Gastroesophageal sphincter (tissue), 4 donors: ENCODE data around the genes TIMM44 and PIN1.

- PRO-cap = bidirectional peak, plus-strand start at chr19:7917641, minus-strand start at chr19:7917505; unidirectional peak, minus-strand start at chr19:7917936
- RAMPAGE, long total RNA, 4 experiments = no peak in any of the 4 experiments
Measured at GRCh38 chr19:7917400-7918315, 2.5 kb upstream of the SNAPC2 start.

DNA sequence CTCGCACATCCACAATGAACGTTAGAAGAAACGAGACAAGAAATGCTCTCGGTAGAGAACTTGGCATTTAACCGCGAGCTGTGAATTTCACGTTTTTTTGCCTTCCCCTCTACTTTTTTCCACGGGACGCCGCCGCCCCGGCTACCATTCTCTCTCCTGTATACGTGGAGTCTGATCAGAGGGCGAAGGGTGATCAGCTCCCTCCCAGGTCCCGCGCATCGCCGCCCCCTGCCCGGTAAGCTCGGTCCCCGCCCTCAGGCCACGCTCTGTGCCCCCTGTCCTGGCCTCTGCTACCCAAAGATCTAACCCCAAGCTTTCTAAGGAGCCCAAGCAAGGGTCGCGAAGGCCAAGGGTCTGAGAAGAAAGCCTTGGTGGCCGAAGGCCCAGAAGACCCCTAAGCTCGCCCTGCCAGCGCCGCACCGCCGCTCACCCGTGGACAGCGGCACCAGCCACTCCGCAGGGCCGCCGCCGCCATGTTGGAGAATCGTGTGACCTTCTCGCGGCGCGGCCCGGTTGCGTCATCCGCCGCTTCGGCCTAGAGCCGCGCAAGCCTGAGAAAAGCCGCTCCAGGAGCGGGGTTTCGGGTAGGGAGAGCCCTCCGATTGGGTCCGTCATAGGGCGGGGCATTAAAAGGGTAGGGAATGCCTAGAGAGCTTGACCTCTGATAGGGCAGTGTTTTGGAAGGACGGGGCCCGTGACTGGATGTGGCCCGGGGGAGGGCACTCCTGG lies at the start of gene TIMM44:
TIMM44 (minus strand) TSS at position 490 of the 729 bp plus-strand sequence.
- PRO-cap = bidirectional peak, plus-strand start outside the sequence, minus-strand start at position 490 of the sequence
- RAMPAGE, long total RNA, 4 experiments = start-site peak on the minus strand in 4 of 4 experiments, centred at positions 478 to 497 of the sequence, 24 to 292 reads per replicate

DNA sequence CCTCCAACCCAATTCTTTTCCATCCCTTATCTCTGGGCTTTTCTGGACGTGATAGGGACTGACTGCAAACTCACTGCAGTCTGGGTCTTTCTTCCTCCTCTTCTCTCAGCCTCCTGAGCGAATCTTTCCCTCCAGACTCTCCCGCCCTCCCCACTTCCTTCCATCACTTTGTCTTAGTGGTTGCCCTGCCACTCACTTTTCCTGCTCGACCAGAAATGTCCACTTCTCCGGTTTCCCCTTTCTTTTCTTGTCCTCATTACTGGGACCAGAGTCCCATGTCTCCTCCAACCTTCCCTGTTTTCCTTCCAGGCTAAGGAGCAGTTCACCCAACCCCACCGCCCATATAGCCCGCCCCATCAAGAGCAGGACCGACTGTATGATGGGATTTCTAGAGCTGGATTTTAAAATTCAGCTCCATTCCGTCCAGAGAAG lies 22.0 kb upstream of the TIMM44 start:
- PRO-cap = no peak
- RAMPAGE, long total RNA, 4 experiments = no peak in any of the 4 experiments

DNA sequence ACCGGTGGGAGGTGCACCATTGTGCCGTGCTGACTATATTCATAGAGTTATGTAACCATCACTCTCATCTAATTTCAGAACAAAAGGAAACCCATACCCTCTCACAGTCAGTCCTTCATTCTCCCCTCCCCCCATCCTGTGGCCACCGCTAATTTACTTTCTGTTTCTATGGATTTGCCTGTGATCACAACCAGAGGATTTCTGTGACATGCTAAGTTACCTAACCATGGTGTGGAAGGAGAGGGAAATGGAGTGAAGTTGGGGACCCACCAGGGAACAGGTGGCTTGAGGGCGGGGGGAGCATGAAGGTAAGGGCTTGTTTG lies 461 bp upstream of the CCL25 start:
- PRO-cap = no peak
- RAMPAGE, long total RNA, 4 experiments = no peak in any of the 4 experiments

DNA sequence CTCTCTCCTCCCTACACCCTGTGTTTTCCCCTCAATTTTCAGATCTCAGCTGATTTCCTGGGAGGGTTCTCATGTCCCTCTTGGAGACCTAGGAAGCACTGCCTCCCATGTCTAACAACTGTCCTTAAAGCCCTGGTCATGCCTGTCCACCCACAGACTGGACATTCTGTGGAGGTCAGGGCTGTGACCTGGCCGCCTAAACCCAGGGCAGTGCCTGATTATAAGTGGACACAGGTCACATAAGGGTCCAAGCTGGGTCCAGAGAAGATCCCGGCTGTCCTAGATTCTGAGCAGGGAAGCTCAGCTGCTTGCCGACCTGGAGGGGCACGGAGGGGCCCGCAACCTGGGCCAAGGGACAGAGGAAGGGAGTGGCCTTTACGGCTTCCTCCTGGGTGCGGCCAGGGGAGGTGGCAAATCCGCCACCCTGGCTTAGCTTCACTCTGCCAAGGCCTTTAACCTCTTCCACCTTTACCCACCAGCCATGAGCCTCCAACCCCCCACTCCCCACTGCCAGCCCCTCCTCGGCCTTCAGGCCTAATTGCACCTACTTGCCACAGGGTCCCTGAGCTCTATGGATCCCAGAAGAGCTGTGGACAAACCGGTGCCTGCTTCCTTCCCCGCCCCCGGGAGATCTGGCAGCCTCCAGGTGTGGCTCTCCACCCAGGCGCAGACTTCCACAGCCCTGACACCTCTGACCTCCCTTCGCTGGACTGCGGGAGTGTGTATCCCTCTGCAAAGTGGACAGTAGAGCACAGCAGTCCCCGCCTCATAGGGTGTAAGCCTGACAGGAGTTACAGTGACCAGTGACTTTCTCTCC lies 1.8 kb downstream of the CD320 start:
- PRO-cap = no peak
- RAMPAGE, long total RNA, 4 experiments = no peak in any of the 4 experiments

GRCh38 chr19:8494044-8494536 lies 8.3 kb downstream of the PRAM1 start:
- PRO-cap = no peak
- RAMPAGE, long total RNA, 4 experiments = no peak in any of the 4 experiments

GRCh38 chr19:8631271-8631819 lies 912 bp downstream of the NFILZ start:
- PRO-cap = bidirectional peak, plus-strand start at chr19:8631645, minus-strand start at chr19:8631473
- RAMPAGE, long total RNA, 4 experiments = no peak in any of the 4 experiments

DNA sequence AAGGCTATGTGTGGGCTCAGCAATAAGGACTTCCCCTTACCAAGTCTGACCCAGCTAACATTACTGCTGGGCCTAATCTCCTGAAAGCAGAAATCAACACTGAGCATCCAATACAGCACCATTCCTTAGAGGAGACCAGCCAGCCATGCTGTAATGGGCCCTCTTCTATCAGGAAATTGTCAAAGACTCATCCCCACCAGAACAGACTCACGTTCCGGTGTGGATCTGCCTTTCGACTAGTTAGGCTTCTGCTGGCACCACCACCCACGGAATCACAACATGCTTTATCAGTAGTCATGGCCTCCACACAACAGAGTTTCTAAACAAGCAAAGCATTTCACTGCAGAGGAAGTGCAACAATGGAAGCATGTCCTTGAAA lies 12.3 kb downstream of the ZNF266 start:
- PRO-cap = no peak
- RAMPAGE, long total RNA, 4 experiments = no peak in any of the 4 experiments

DNA sequence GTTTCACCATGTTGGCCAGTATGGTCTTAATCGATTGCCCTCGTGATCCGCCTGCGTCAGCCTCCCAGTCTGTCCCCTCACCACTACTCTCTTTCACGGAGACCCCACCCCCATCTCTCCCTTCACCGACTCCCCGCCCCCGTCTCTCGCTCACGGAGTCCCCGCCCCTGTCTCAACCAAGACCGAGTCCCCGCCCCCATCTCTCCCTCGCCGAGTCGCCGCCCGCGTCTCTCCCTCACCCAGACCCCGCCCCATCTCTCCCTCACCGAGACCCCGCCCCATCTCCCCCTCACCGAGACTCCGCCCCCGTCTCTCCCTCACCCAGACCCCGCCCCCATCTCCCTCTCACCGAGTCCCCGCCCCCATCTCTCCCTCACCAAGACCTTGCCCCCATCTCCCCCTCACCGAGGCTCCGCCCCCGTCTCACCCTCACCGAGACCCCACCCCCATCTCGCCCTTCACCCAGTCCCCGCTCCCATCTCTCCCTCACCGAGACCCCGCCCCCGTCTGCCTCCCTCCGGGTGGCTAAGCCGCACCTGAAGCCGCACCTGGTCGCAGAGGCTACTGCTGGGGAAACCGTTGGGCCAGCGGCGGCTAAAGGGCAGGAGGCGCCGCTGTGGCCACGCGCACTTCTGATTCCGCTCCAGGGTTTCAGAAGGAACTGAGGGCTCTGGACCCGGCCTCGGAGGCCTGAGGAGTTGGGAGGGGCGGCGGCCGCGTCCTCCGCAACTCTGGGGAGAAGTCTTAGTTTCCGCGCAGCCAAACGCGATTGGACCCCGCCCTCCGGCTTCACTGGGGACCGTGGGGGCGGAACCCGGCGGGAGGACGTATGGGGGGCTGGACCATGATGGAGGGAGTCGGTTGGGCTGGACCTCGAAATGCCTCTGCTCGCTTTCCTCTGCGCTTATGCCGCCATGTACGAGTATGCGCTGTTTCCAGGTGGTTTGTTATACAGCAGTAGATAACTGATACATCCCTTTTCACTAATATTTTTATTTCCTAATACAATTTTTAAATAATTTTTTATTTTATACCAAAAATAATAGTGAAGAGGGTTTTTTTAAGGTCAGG lies 17.2 kb upstream of the ZNF846 start:
- PRO-cap = bidirectional peak, plus-strand start at position 506 of the sequence, minus-strand start at position 258 of the sequence; bidirectional peak, plus-strand start at position 857 of the sequence, minus-strand start at position 733 of the sequence
- RAMPAGE, long total RNA, 4 experiments = start-site peak on the minus strand in 4 of 4 experiments, centred at positions 735 to 760 of the sequence, 74 to 312 reads per replicate

DNA sequence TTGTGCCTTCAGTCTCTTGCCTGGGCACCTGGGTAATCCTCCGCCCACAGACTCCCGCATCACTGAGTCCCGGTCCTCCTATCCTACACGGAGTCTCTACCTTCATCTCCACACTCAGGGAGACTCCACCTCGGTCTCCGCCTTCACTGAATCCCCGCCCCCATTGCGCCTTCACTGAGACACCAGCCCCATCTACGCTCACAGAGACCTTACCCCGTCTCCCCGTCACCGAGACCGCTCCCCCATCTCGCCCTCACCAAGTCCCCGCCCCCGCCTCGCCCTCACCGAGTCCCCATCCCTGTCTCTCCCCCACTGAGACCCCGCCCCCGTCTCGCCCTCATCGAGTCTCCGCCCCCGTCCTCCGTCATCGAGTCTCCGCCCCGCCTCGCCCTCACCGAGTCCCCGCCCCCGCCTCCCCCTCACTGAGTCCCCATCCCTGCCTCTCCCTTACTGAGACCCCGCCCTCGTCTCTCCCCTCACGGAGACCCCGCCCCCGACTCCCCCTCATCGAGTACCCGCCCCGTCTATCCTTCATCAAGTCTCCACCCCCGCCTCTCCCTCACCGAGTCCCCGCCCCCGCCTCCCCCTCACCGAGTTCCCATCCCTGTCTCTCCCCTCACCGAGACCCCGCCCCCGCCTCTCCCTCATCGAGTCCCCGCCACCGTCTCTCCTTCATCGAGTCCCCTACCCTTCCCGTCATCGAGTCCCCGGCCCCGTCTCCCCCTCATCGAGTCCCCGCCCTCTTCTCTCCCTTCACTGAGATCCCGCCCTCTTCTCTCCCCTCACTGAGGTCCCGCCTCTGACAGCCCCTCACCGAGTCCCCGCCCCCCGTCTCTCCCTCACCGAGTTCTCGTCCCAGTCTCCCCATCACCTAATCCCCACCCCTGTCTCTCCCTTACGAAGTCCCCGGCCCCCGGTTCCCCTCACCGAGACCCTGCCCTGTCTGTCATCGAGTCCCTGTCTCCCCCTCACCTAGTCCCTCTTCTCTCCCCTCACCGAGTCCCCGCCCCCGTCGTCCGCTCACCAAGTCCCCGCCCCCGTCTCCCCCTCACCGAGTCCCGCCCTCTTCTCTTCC lies 23.3 kb upstream of the ZNF846 start:
- PRO-cap = bidirectional peak, plus-strand start at position 62 of the sequence, minus-strand start at position 116 of the sequence; unidirectional peak, minus-strand start at position 165 of the sequence; bidirectional peak, plus-strand start outside the sequence, minus-strand start at position 988 of the sequence
- RAMPAGE, long total RNA, 4 experiments = no peak in any of the 4 experiments

DNA sequence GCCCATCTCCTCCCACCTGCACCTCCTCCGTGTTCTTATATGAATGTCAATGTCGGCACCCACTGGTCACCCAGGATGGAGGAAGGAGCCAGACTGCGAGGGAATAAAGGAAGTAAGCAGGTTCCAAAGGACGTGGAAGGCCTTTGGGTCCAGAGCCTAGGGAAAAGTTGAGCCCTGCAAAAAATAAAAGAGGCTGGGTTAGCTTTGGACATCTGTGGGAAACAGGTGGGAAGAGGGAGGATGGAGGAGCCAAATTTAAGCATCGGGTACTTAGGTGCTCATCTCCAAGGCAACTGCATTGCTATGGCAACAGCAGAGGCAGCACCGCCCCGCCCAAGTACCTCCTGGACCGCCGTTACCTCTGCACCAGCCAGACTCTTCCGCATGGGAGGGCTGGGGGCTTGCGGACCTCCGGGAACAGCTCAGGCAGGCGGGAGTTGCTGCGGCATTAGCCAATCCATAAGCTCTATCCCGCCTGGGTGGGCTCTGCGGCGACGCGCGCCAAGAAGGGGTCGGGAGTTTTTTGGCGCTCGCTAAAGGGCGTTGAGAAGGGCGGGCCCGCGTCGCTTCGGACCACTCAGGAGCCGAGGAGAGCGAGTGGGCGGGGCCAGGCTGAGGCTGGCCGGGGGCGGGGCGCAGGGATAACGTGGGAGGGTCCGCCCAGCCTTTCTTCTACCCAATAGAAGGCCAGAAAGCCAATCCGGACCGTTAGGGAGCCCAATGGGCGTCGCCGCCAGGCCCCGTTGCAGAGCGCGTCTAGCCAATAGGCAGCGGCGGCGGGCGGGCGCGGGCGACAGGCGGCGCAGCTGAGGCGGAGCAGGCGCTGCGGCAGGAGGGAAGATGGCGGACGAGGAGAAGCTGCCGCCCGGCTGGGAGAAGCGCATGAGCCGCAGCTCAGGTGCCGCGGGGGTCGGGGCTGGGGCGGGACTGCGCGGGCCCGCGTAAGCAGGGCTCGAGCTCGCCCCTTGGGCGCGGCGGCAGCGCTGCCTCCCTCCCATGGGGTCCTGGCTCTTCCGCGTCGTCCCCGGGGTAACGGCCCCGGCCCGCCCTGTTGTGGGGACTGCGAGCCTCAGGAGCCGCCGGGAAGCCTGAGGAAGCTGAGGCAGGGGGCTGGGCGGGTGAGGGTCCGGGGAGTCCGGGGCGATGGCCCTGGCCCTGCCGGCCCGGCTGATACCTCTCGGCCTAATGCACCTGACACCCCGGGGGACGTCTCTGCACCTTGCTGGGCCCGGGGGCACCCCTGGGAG lies at the start of gene PIN1:
PIN1 (plus strand) TSS at position 814 of the 1,247 bp plus-strand sequence.
- PRO-cap = unidirectional peak, plus-strand start at position 826 of the sequence
- RAMPAGE, long total RNA, 4 experiments = start-site peak on the plus strand in 4 of 4 experiments, centred at positions 812 to 823 of the sequence, 512 to 2,957 reads per replicate

- PRO-cap = no peak
- RAMPAGE, long total RNA, 4 experiments = no peak in any of the 4 experiments
Measured at GRCh38 chr19:9936901-9937382, 627 bp upstream of the OLFM2 start.

- PRO-cap = no peak
- RAMPAGE, long total RNA, 4 experiments = no peak in any of the 4 experiments
Measured at GRCh38 chr19:9980578-9980921, 29.8 kb downstream of the COL5A3 start.

GRCh38 chr19:10095681-10096690 lies 6.5 kb downstream of the ANGPTL6 start:
- PRO-cap = bidirectional peak, plus-strand start at chr19:10096406, minus-strand start at chr19:10096046
- RAMPAGE, long total RNA, 4 experiments = no peak in any of the 4 experiments

DNA sequence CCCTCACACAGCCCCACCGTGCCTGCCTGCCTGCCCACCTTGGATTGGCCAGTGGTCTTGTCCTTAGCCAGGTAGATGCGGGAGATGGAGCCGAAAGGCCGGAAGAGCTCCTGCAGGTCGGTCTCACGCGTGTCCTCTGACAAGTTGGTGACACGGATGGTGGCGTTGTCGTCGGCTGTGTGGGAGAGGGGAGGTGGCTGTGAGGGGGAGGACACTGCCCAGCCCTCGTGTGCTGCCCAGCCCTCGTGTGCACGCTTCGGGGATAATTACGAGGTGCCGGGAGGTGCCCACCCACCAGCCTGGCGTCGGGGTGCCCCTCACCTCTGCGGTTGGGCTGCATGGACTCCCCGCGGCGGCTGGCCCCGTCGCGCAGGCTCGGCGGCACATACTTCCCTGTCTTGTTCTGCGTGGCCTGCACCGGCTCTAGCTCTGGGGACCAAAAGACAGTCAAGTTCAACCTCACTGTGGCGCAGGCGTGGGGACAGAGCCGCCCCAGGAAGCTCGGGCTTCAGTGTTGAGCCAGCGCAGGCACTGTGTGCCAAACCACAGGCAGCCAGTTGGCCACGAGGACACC lies 4.0 kb downstream of the EIF3G start:
- PRO-cap = no peak
- RAMPAGE, long total RNA, 4 experiments = no peak in any of the 4 experiments

- PRO-cap = no peak
- RAMPAGE, long total RNA, 4 experiments = no peak in any of the 4 experiments
Measured at GRCh38 chr19:10172771-10173612, 21.8 kb downstream of the DNMT1 start.

GRCh38 chr19:10177062-10177789 lies 17.5 kb downstream of the DNMT1 start:
- PRO-cap = no peak
- RAMPAGE, long total RNA, 4 experiments = no peak in any of the 4 experiments

DNA sequence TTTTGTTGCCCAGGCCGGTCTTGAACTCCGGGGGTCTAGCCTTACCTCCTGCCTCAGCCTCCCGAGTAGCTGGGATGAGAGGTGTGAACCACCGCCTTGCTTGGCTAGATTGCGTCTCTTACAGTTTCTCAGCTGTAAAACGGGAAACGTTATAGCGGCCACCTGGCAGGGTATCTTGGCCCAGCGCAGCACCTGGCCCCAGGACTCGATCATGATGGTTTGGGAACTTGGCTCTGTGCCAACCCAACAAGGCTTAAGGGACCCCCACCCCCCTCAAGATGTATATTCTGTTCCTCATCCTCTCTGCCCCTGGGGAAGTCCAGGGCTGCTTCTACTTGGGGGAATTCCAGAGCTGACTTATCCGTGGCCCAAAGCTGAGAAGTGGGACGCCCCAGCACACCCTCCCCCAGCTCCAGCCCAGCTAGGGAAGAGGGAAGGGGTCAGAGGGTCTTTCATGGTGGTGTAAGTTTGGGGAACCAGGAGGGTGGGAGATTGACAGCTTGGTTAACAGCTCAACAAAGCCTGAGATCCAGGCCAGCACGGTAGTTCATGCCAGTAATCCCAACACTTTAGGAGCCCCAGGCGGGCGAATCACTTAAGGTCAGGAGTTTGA lies 659 bp downstream of the ICAM1 start:
- PRO-cap = no peak
- RAMPAGE, long total RNA, 4 experiments = no peak in any of the 4 experiments

DNA sequence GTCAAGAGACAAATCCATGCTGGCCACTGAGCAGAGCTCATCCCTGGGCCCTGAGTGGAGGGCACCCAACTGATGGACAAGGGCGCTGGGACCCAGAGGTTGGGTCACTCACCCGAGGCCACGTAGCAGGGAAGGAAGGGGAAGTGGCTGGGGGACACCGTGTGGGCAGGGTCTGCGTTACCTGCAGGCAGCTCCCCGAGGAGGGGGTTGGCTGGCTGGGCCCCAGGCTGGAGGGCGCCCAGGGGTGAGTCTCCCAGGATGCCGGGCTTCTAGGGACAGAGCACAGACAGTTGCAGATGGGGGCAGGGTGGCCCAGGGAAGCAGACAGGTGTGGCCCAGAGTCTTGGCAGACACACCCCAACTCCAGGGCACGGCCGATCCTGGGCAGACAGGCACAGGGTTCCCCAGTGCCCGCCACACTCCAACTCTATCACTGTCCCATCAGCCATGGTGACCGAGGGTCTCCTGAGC lies 5.6 kb upstream of the FDX2 start:
- PRO-cap = no peak
- RAMPAGE, long total RNA, 4 experiments = no peak in any of the 4 experiments

GRCh38 chr19:10335710-10336179 lies 2.4 kb upstream of the RAVER1 start:
- PRO-cap = no peak
- RAMPAGE, long total RNA, 4 experiments = no peak in any of the 4 experiments